Smooth muscle cell (in vitro differentiated cells): ENCODE results near the genes RNF19B, GJB4, TMEM35B and ZMYM1.

DNA sequence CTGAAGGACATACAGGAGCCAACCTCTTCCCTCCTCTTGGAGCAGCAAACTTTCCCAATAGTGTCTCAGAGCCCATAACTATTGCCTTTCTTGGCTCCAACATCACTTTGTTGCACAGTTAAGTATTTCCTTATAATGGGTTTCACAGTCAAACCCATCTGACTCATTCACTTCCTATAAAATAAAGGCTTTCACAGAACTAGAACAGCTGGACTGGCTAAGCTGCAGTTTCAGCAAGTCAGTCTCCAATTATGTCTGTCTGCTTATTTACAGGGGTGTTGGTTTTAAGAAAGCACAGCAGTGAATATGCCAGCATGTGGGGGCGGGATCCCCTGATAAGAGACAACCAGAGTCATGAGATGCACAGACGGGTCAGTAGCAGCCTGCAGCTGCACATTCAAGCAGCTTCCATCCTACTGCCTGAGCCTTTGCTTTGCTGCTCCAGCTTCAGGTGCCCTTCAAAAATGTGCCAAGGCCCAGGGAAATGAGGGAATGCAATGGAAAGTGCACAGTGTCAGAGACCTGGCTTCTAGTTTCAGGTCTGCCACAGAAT lies 24.9 kb downstream of the RNF19B start:
- RAMPAGE, long total RNA = no peak

- RAMPAGE, long total RNA = no peak
These were observed 18.2 kb downstream of the RNF19B start for GRCh38 chr1:32946410-32946811.

DNA sequence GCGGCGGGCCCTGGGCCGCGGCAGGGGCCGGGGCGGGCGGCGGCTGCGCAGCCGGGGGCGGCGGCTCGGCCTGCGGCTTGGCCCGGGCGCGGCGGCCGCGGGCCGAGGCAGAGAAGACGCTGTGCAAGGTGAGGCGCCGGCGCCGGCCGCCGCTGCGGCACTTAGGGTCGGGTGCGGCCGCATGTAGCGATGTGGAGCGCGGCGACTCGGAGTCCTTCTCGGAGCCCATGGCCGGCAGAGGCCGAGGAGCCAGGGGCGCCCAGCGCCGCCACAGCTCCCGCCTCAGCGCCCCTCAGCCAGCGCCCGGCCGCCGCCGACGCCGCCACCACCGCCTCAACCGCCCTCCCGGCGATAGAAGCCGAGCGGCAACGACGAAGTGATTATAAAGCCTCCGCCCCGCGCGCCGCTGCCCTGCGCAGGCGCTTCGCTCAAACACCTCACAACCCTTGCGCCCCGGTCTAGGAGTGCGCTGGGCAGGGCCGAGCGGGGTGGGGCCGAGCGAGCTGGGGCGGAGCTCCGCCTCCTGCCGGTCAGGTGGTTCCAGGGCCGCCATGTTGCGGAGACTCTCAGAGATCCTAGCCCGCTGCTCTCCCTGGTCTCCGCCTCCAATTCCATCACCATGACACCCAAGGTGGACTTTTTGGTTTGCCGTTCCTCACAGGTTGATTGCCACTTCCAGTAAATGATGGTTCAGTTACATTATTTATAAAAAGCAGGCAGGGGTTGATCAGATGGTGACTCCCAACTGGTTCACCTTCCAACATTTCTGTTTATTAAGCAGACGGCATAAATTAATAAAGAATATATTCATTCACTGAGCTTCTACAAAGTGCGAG lies at the start of gene RNF19B:
RNF19B (minus strand) TSS at position 353 of the 836 bp plus-strand sequence.
- RAMPAGE, long total RNA = no peak

DNA sequence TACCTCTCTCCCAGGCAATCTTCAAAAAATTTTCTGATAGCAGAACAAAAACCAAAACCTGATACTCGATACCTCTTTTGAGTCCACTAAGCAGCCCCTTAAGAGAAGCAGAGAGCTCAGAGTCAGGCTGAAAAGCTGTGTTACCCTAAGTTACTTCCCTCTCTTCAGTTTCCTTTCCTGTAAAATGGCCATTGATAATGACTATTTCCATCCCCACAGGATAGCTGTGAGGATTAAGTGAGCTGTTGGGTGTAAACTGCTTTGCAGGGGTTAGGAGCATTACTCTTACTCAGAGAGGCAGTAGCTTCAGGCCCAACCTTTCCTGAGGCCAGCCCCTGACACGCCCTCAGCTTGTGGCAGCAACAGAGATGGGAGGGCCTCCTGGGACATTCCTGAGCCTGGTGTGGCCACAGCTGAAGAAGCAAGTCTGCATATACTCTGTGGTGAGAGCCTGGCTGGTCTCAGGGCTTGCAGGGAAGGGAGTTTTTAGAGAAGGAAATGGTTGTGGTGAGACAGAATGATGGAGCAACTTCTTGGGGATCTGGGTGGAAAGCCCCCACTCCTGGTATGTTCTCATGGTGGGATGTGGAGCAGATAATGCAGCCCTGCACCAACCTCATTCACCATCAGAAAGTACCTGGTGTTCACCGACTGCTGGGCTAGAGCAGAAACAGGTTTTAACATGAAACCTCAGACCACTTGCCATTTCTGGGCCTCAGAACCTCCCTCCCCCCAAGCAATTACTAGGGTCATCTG lies 27.8 kb upstream of the RNF19B start:
- RAMPAGE, long total RNA = no peak

DNA sequence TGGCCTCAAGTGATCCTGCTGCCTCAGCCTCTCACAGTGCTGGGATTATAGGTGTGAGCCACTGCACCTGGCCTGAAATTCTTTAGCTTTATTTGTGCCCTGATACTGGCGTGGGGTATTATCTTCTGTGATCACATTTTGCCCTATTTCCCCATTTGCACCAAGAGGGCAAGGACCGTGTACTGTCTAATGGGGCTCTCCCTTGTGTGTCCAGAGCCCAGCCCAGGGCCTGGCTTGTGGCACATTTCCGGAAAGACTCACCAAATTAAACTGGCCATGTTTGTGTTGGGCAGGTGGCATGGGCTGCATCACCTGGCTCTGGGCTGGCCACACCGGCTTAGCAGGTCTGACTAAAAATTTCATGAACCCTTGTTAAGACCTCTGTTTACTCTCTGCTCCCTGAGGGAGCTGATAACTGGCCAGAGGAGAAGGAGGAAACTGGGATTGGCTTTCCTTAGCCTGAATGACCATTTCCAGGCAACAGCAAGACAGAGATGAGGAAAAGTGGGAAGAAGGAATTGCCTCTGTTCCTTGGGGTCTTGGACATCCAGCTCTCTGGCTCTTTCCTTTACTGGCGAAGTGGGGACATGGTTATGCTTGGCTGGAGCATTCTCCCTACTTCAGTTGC lies 32.0 kb downstream of the TRIM62 start:
- RAMPAGE, long total RNA = no peak

- RAMPAGE, long total RNA = no peak
These were observed 28.9 kb downstream of the TRIM62 start for GRCh38 chr1:33152522-33153820.

- RAMPAGE, long total RNA = no peak
These were observed 22.2 kb downstream of the TRIM62 start for GRCh38 chr1:33159455-33160185.

DNA sequence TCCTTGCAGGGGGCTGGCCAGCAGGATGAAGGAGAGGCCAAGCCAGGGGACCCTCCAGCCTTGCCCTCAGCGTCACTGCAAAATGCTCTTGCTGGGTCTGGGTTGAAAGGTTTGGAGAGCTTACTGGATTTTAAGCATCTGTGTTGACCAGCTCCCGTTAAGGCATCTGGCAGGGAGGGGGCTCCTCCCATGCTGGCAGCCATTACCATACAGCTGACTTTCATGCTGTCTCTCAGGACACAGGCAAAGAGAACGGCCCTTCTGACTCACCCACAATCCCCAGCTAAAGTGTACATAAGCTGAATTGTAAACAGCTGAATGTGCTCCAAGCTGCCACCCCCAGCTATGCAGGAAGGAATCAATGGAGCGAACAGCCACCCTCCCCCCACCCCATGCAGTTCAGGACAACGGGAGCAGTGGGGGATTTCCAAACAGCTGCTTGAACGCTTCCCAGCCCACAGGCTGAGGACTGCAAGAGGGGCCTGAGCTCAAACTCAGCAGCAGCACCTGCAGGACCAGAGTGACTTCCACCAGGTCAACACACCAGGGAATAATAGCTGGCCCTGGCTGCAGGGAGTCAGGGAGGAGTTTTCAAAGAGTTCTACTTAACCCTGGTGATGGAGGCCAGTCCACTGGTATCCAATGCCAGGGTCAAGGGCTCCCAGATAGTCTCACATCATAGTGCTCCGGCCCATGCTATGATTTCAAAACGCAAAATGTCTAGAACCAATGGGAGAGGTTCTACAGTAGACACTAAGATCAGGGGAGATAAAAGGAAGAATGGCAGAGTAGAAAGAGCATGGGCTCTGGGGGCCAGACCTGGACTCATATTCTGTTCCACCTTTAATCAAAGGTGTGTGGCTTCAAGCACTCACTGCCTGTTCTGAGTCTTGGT lies 21.5 kb upstream of the A3GALT2 start:
- RAMPAGE, long total RNA = no peak

- RAMPAGE, long total RNA = no peak
These were observed 26.8 kb upstream of the A3GALT2 start for GRCh38 chr1:33347606-33348173.

DNA sequence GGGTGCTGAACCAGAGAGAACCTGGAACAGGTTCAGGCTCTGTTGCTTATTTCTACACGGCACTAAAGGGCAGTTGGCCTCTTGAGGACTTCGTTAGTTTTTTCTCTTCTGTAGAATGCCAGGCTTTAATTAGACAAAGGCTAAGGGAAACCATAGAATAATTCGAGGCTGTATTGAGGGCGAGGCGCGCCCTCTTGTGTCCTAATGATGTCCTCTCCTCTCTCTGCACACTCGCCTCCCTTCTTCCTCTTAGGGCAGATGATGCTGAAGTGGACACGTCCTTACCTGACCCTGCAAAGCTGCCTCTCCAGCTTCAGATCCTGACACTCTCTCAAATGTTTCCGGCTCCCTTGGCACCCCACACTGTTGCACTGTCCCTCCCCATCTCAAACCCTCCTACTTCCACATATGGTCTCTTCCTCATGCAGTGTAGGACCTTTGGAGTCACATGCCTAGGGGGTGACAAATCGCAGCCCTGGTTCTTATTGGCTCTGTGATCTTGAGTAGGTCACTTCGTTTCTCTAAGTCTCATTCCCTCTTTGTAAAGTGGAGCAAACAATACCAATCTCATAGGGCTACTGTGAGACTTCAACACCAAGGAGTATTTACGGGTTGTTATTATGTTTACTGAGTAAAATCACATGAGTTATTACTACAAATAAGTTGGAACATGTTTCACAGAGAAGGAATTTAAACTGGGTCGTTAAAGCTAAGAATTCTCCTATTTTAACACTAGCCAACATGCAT lies 1.8 kb upstream of the ZSCAN20 start:
- RAMPAGE, long total RNA = no peak

DNA sequence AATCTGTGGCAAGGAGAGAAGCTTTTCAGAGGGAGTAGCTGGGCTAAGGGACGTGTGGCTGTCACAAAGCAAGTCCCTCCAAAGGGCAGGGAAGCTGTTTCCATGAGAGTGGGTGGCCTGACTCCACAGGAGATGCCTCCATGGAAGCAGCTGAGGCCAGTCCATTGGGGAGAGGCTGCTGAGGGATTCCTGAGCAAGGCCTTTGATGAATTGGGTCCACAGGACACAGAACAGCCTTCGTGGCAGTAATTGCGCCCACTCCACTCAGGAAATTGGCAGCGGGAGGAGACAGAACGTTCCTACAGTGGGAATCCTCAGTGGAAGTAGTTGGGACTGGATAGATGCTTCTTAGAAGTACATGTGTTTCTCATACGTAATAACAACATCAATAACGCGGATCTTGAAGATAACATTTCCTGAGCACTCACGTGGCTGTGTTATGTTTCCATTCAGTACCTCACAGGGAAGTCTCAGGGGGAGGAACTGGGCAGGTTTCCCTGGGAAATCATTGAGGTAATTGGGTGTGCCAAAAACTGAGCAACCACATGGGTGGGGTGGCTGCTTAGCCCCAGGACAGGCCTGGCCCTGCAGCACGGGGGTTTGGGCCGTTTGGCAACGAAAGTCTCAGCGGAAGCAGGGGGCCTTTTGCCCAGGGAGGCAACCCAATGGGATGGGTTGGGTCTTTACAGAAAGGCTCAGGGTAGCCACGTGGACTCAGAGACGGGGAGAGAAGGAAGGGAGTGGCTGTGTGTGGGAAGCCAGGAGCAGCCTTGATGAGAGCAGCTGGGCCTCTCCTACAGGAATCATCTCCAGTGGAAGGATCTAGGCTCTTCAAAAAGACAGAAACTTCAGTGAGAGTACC lies 133.8 kb downstream of the ZSCAN20 start:
- RAMPAGE, long total RNA = no peak

DNA sequence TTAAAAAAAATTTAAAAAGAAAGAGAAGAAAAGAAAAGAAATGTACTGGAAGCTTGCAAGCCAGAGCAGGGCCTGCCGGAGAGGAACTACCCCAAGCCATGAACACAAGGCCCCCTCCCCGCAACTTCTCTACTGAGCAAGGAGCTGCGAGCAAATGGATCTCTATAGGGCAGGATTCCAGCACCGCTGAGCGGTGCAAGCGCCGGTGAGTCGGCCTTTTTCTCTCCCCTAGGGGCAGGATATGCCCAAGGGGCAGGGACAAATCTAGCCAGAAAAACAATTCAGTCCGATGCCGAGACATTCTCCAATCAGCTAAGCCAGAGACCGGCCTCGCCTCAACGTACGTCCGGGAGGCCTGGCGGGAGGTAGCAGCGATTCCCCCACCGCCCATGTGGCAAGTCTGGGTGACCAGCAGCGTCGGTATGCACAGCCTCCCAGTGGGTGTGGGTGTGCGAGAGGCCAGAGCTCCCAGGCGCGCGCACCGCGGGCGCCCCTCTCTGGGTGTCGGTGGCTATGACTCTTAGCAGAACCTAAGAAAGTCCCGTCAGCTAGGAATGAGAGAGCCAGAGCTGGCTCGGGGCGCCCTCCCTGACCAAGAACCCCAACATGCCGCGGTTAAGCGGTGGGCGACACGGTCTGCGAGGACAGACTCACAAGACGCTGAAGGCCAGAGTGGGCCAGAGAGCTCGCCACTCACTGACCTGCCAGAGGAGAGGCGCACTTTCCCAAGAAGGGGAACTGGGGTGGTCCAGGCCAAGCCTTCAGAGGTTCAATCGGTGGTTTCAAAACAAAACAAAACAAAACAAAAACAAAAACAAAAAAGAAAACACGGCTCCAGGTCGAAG lies 1.9 kb downstream of the CSMD2 start:
- RAMPAGE, long total RNA = no peak

DNA sequence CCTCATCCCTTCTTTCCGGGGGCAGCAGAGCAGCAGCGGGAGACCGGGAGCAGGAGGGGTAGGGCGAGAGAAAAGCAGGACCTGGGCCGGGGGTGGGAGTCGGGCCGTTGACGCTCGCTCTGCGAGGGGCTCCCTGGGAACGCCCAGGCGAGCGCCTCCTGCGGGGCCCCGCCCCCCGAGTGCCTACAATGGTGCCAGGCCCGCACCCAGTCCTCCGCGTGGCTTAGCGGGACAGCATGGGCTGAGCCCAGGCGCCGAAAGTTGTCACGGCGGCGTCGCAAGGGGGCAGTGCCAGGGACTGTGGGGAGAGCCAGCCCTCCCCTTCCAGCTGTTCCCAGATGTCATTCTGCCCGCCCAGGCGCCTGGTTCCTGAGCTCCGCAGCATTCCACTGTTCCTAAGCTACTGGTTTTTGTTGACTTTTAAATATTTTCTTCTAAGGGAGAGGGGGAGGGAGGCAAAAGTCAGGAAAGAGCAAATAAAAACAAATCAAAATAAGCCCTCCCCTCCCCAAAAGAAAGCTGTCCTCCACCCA lies 505 bp downstream of the C1orf94 start:
- RAMPAGE, long total RNA = no peak

GRCh38 chr1:34621890-34622232 lies 133.0 kb upstream of the GJB5 start:
- RAMPAGE, long total RNA = no peak

DNA sequence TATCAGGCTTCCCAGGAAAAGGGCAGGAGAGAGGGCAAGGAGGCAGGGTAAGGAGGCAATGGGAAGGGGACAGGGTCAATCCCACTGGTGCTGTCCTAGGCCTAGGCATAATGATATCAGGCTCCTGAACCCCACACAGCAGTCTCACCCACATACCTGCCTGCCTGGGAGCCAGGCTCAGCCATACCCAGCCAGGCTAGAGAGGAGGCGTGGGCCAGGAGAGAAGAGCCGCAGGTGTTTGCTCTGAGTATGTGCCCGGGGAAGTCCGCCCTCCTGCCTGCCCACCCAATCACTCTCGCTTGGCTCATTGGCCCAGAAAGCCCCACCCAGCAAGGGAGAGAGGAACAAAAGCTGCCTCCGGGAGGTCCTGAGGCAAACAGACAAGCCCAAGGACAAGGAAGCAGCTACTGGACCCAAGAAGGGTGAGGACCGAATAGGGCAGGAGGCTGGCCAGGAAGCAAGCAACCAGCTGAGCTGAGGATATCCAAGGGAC lies at the start of gene GJB4:
GJB4 (plus strand) TSS at position 374 of the 493 bp plus-strand sequence.
- RAMPAGE, long total RNA = no peak

- RAMPAGE, long total RNA = no peak
These were observed 870 bp upstream of the DLGAP3 start for GRCh38 chr1:34930164-34930876.

GRCh38 chr1:34985133-34985788 lies at the start of gene TMEM35B:
TMEM35B (minus strand) TSS chr1:34985347.
- RAMPAGE, long total RNA = start-site peak on the minus strand at chr1:34985304-34985330, 921 and 1,128 reads in 2 replicates

- RAMPAGE, long total RNA = no peak
These were observed 16.4 kb upstream of the ZMYM1 start for GRCh38 chr1:35062569-35063351.

DNA sequence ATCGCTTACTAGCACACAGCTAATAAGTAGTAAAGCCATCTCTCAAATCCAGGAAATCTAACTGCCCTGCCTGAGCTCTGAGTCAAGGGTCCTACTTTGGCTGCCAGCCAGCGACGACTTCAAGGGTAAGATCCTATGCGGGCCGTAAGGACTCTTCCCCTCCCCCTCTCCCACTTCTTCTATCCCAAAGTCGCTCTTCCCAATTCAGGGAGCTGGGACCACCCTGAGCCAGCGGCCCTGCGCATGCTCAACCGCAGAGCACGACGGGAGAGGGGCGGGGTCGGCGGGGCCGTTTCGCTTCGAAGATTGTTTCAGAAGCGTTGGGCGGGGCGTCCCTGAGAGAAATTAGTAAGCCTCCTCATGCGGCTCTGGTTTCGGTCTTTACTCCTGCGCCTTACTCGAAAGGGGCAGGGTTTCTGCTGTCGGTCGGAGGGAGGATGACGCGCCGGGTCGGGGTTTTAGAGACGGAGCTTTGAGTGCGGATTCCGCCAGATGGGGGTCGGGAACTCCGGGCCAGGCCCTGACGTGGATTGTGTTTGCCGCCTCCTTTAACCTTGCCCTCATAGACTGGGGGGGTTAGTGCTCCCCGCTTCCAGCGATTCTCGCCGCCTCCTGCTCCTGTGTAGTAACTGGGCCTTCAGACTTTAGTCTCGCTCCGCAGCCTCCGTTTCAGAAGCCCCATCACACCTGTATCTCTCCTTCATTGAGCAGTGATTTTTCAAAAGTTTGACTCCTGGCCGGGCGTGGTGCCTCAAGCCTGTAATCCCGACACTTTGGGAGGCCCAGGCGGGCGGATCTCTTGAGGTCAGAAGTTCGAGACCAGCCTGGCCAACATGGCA lies at the start of gene ZMYM1:
ZMYM1 (plus strand) TSS at position 291 of the 839 bp plus-strand sequence.
- RAMPAGE, long total RNA = start-site peak on the plus strand centred at position 294 of the sequence, 22 bp wide, 74 and 33 reads in 2 replicates

GRCh38 chr1:35506288-35506887 lies 50.8 kb downstream of the KIAA0319L start:
- RAMPAGE, long total RNA = no peak